Mesenchymal stem cell of Wharton's jelly (primary cell): ENCODE data around the gene IL18RAP.

DNA sequence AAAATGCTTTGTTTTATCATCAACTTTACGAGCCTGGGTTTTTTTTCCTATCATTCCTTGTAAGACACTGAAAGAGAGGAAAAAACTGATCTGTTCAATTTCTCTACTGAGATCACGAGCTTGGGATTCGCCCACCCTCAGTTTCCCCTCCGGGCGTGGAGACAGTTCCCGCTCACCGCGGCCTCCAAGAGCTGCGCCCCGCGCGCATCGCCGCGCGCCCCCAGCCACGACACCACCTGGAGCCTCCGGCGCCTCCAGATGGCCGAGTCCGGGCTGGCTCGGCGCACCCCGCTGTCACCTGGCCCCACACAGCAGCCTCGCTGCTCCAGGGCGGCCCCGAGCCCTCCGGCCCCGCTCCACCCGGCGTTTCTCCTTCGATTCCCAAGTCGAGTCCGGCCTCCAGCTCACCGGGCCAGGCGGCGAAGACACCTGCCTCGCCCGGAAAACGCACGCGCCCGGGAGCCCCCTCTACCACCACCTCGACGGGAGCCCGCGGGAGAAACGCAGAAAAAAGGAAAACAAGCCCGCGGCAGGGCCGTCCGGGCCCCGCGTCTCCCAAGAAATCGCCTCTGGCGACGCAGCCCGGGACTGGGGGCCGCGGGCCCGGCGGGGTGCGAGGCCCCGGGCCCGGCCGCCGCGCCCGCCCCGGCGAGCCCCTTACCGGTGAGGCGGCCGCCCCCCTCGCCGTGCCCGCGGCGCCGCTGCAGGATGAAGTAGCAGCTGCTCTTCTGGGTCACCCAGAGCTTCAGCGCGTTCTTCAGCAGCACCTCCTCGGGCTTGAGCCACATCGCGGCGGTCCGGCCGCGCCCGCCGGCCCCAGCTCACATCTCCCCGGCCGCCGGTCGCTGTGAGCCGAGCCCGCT lies 485 bp downstream of the TBC1D8 start:
- CAGE, long polyA plus RNA: no peak

DNA sequence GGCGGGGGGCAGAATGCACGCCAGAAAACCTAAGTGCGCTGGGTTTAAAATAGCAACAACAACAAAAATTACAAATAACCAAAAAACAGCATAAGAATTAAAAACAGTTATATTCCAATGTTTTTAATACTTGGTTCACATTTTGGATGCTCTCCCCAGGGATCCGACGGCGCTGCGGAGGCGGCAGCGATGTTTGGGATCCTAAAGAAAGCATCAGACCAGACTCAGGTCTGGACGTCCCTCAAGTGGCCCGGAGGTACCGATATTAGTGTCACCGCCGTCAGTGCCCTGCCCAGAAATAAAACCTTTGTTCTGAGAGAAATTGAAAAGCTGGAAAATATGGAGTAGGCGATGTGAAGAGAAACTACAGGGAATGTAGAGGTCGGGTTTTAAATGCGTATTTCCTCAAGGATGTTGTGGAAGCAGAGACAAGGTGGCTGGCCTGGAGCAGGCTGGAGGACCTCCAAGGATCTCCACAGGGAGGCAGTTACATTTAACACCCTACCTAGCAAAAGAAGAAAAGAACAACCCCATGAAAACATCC lies 668 bp upstream of the TBC1D8 start:
- CAGE, long polyA plus RNA: no peak

DNA sequence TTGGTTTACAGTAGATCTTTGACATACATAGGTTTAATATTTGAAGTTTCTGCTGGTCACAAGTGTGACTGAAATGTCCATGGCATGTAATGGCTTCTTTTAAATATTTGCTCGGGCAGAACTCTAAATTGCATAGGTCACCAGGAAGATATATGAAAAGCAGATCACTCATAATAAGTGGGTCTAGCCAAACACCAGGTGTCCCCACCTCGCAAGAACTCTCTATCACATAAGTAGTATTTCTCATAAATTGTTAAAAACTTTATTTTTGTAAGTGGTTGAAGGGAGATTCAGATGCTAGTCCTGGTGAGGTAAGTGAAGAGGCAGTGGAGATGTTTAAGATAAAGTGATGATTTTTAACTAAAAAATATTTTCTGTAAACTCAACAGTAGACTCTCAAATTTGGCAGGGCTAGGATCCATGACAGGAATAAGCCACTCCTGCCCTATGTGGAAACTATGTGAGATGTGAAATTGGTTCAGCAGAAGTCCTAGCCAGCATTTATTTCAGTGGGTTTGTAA lies 11.1 kb downstream of the CNOT11 start:
- CAGE, long polyA plus RNA: no peak

GRCh38 chr2:101276563-101277250 lies 24.0 kb downstream of the CNOT11 start:
- CAGE, long polyA plus RNA: no peak

DNA sequence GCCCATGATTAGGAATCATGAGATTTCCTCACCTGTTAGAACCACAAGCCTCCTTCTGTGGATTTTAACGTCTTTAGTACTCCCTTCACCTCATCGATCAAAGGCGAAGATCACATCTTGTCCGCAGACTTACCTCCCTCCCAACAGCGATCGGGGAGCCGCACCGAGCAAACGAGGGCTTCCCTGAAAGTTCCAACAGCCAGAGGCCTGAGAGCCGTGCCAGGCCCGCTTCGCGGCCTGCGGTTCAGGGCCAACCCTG lies 763 bp downstream of the RNF149 start:
- CAGE, long polyA plus RNA: no peak

- CAGE, long polyA plus RNA: no peak
Observed at GRCh38 chr2:101710482-101711026, 13.0 kb downstream of the MAP4K4 start.

GRCh38 chr2:101722862-101723508 lies 25.5 kb downstream of the MAP4K4 start:
- CAGE, long polyA plus RNA: no peak

DNA sequence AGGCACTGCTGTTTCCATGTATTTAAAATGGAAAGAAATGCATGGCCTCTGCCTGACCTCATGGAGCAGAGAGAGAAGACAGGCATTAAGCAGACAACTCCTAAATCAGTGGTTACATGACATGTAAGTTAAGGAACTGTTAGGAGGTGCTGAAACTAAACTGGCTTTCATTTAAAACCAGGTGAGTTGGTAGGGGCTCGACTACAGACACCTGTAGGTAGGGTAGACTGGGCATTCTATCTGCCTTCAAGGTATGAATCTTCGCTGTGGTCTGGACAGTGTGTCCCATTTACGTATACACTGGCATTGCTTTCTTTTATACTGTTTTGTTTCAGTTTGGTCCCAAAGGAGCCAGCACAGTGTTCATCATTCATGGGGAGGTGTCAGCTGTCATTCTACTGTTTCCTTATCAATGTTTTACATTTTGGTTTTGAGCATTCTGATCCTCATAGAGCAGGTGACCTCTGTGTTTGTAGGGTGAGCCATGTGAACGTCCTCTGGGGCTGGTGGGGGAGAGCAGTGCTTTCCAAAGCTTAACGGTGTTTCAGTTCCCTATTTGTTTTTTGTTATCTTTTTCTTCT lies 54.1 kb downstream of the MAP4K4 start:
- CAGE, long polyA plus RNA: no peak

- CAGE, long polyA plus RNA: no peak
Observed at GRCh38 chr2:101835756-101836250, 138.3 kb downstream of the MAP4K4 start.

- CAGE, long polyA plus RNA: no peak
Observed at GRCh38 chr2:101875772-101876521, 115.8 kb upstream of the IL1R2 start.

DNA sequence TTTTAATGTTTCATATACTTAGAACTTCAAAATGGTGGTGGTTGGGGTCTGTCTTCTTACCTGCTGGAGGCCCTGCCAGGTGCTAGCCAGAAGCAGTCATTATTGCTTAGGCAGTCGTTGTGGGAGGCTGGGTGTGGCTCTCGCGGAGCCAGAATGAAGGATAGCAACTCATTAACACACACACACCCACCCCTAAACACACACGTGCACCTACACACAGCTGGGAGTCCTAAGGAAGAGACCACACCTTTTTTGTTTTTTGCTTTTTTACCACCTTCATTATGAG lies 4.4 kb upstream of the IL1R2 start:
- CAGE, long polyA plus RNA: no peak

DNA sequence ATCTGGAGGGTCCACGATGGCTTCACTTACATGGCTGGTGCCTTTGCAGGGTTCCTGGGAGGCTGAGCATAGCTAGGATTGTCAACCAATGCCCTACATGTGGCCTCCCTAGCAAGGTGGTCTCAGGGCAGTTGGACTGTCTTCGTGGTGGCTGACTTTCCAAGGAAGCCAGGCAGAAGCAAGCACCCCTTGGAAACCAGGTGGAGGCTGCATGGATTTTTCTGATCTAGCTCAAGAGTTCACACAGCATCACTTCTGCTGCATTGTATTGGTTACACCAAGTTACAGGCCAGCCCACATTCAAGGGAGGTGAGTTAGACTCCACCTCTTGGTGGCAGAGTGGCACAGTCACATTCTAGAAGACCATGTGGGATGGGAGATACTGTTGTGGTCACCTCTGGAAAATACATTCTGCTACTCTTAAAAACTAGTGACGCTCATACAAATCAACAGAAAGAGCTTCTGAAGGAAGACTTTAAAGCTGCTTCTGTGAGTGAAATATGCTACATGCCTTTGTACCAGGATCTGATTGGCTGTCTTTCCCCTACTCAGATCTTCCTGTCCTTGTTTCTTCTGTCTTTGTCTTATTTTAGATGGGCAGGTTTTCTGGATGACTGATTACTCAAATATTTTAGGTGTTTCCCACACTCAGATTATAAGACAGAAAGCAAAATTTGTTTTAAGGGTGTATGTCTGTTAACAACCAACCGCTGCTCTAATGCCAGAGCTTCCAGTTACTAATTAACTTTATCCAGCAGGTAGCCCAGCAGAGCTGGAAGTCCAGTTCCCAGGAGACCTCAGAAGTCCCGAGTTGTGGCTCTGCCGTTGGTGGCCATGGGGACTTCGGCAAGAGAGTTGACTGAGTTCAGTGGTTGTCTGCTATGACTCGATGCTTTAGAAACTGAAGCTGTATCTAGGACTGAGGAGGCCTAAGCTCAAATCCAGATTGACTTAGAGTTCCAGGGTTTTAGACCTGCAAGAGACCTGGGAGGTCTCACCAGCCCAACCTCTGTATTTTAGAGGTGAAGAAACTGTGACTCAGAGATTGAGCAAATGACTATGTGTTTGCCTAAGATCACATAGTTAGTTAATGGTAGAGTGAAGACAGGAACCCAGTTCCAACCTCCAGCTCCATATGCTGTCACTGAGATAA lies 7.2 kb downstream of the IL1R2 start:
- CAGE, long polyA plus RNA: no peak

- CAGE, long polyA plus RNA: no peak
Observed at GRCh38 chr2:102069039-102069946, 73.3 kb upstream of the IL1R1 start.

- CAGE, long polyA plus RNA: no peak
Observed at GRCh38 chr2:102245600-102246191, 58.9 kb downstream of the IL1RL2 start.

- CAGE, long polyA plus RNA: no peak
Observed at GRCh38 chr2:102250762-102251484, 60.4 kb upstream of the IL1RL1 start.

GRCh38 chr2:102262810-102263107 lies 48.6 kb upstream of the IL1RL1 start:
- CAGE, long polyA plus RNA: no peak

DNA sequence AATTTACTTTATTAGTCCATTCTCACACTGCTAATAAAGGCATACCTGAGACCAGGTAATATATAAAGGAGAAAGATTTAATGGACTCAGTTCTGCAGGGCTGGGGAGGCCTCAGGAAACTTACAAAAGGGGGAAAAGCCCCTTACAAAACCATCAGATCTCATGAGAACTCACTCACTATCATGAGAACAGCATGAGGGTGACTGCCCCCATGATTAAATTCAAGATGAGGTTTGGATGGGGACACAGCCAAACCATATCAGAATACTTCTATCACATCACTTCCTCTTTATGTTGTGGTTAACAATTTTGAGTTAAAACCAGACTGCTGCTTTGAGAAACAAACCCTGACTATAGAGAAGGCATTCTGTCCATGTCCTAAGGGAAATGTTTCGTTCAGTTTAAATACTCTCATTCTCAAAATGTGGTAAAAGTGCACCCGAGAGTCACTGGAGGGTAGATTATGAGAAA lies 11.0 kb downstream of the IL18R1 start:
- CAGE, long polyA plus RNA: no peak

- CAGE, long polyA plus RNA: no peak
Observed at GRCh38 chr2:102422820-102423517, at the start of gene IL18RAP. IL18RAP (plus strand) TSS chr2:102423160.

DNA sequence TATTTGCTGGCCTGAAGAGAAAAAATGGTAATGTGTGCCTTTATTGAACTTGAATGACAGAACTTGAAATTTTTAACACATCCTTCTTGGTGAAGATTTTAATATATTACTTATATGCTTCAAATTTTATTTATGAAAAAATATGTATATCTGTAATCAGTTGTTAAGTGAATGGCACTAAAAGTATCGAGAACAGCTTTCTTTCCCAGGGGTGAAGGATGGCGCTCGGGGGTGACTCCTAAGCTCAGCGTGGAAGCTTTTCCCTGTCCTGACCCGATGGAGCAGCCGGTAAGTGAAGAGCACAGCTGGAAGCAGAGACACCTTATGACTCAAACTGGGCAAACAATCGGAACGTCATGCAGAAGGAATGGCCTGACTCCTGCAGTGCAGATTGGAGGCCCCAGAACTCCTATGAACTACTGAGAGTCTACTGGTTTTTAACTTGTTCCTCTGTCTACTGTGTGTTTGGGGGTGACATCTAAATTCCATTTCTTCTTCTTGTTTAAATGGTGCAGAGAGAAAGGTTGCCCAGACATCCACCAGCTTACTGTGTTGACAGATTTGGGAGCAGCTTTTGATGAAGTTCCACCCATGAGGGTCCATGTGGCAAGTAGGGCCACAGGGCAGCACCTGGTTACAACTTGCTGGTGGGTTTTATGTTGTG lies 27.8 kb downstream of the MFSD9 start:
- CAGE, long polyA plus RNA: no peak

GRCh38 chr2:102806050-102806637 lies 44.3 kb downstream of the TMEM182 start:
- CAGE, long polyA plus RNA: no peak